ENCODE results near the gene ZNF662.

- PRO-cap = no peak
- RAMPAGE, long total RNA = no peak
Measured at GRCh38 chr3:42630978-42631441, 22.5 kb upstream of the ZBTB47 start.

DNA sequence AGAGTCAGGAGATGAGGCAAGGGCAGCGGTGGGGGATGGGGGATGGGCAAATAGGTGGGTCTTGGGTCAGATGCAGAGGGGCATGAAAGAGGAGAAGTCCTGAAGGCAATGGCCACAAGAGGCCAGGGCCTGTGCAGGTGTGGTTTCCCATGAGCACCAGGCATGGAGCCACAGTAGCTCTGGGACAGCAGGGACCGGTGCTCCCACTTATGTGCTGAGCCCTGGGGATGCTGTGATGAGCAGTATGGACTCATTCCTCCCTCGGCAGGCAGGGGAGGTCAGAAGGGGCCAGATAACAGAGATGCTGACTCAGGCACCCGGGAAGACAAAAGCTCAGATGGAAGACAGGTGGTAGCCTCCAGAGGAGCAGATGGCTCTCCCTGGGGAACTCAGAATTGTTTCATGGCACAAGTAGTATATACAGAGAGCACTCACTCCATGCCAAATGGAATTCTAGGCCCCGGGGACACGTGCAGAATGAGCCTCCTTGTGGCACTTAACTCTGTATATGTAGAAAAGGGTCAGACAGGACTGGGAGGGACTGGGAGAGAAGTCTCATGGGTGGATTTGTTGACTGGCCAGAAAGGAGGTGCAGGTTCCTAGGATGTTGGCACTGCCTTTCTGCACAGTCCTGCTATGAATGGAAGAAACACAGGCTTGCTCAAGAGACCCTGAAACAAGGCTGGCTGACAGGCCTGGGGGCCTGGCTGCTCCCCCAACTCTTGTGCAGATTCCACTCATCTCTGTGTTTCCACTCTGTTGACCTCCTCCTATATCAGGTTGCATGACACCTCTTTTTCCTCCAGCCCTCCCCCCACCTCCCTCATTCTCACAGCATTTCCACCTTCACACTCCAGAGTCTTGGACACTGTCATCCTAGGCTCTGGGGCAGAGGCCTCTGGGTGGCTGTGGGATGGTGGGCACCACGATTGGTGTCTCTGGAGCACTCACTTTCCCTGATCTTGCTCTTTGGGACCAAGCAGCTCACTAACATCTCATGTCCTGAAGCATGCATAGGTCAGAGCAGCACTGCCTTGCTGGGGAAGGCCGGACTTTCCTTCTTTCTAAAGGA is 14.5 kb downstream of the ZBTB47 start:
- PRO-cap = no peak
- RAMPAGE, long total RNA = no peak

DNA sequence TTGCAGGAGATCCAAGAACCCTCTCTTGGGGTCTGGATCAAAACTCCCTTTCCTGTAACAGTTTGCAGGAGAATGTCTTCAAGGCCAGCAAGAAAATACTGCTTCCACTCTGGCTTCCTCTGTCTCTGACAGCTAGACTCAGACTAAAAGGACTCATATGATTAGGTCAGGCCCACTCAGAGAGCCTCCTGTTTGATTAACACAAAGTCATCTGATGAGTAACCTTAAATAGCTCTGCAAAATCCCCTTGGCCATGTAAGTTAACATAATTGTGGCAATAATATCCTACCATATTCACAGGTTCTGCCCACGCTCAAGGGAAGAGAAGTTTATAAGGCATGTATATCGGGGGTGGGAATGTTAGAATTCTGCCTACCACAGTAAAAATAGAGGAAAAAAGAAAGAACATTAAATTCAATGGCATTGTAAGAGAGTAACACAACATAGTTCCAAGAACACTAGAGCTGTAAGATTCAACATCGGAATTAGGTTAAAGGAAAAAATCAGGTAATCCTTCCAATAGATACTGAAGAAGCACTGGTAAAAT is 20.6 kb upstream of the HHATL start:
- PRO-cap = no peak
- RAMPAGE, long total RNA = no peak

DNA sequence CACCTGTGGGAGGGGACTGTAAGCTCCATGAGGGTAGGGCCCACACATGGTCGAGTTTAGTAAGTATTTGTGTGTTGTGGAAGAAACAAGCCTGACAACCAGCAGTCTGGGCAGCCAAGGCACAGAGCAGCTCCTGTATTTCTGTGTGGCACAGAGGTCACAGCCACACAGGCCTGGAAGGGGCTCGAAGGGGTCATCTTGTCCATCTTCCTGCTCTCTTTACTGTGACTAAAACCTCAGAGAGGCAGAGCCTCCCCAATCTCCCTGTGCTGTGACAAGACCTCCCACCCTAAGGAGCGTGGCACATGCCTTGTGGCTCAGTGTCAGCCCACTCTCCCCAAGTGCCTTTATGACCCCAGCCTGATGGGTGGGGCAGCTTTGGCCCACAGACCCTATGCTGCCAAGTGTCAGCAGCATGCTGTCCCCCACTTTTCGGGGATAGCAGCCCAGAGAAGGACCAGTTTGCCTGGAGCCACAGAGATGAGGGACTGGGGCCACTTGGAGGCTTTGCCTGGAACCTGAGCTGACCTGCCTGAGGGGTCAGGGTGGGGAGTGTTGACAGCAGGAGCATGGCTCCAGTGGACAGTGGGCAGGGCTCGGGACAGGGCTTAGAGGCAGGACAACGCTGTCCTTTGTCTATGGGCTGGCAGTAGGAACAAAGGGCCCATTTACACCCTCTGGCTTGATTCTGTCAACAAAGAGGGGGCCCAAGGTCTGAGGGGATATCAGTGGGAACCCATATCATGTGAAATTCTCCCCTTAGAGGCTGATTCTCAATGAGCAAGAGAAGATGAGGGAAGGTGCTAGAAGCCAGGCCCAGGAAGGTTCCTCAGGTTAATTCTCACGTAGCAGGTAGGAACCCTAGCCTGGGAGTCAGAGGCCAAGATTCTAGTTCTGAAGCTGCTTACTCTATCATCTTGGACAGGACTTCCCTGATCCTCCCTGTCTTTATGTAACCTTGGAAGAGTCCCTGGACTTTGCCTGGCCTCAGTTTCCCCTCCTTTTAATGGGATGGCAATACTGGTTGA is 29.5 kb upstream of the HHATL start:
- PRO-cap = no peak
- RAMPAGE, long total RNA = no peak

- PRO-cap = no peak
- RAMPAGE, long total RNA = no peak
Measured at GRCh38 chr3:42778439-42779054, 5.5 kb upstream of the CCDC13 start.

DNA sequence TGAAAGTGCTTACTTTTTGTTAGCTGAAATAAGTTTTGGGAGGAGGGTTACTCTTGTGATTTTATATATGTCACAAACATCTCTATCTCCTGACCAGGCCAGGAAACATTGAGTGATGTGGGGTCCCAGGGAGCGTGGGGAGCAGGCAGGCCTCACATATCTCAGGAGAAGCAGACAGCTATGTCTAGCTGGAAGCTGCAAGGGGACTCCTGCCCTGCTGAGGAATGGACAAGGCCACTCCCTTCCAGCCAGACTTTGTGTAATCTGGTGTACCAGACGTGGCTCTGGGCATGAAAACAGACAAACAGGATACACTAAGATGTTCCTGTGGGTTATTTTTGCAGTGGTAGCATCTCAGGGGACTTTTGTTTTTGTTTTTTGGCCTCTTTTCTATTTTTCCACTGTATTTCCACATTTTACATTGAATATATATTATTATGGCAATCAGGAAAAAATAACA is 23.2 kb downstream of the CYP8B1 start:
- PRO-cap = no peak
- RAMPAGE, long total RNA = no peak

DNA sequence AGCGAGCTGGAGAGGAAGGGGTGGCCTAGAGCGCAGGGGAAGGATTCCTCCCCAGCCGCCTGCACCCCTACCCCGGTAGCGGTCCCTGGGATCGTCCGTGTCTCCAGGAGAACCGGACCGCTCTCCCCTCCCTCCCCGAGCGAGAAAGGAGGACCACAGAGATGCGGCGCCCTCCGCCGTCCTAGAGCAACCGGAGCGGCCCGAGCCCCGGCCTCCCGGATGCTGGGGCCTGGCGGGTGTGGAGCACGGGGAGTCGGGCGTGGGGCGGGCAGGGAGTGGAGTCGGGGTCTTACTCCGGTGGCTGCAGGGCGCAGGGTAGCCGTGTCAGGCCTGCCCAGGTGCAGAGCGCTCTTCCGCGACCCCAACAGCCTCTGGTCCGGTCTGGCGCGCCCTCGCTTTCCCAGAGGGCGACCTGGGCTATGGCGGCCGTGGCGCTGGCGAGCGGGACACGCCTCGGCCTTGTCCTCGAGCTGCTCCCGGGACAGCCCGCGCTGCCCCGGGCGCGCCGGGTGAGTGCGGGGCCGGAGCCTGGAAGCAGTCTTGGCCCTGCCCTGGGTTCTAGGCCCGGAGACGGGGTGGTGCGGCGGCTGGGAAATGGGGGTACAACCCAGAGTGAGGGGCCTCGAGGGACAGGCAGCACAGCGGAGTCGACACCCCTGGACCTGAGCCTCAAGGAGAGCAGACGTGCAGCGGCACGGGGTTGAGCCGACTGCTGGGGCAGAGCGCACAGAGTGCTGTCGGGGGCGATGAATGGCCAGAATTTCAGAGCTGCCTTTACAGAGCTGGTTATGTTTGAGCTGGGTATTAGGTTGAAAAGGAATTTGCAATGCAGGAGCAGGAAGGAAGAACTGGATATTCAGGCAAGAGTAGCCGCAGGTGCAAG is at the start of gene ZNF662:
Gene ZNF662 (plus strand): TSS at position 210 of the 883 bp plus-strand sequence.
- PRO-cap = no peak
- RAMPAGE, long total RNA = no peak

GRCh38 chr3:43179579-43180457 is 73.9 kb upstream of the POMGNT2 start:
- PRO-cap = no peak
- RAMPAGE, long total RNA = no peak

GRCh38 chr3:43217561-43217941 is 68.8 kb upstream of the SNRK start:
- PRO-cap = no peak
- RAMPAGE, long total RNA = no peak

DNA sequence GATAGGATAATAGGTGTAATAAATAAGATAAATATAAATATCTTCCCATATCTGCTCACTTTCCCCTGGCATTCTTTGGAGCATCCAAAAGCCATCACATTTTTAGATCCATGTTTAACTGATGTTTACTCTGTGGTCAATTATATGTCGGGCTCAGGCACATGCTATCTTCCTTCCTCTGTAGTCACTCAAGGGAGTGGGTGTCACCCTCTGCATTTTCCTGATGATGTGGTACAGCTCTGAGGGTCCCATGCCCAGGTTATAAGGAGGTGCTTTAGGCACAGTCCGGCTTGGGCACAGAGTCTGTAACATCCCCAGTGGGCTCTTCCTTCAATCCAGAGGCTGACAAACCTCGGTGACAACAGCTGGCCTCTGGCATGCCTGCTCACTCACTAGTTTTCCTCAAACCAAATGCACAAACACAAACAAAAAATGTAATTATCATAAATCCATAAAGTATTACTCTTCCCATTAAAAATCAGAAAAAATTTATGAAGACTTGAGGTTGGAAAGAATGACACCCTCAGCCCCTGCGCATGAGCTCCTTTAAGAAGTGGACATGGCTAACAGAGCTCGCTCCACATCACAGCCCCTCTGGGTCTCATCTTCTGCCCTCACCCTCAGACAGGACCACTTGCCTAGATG is 115.5 kb downstream of the SNRK start:
- PRO-cap = no peak
- RAMPAGE, long total RNA = no peak

DNA sequence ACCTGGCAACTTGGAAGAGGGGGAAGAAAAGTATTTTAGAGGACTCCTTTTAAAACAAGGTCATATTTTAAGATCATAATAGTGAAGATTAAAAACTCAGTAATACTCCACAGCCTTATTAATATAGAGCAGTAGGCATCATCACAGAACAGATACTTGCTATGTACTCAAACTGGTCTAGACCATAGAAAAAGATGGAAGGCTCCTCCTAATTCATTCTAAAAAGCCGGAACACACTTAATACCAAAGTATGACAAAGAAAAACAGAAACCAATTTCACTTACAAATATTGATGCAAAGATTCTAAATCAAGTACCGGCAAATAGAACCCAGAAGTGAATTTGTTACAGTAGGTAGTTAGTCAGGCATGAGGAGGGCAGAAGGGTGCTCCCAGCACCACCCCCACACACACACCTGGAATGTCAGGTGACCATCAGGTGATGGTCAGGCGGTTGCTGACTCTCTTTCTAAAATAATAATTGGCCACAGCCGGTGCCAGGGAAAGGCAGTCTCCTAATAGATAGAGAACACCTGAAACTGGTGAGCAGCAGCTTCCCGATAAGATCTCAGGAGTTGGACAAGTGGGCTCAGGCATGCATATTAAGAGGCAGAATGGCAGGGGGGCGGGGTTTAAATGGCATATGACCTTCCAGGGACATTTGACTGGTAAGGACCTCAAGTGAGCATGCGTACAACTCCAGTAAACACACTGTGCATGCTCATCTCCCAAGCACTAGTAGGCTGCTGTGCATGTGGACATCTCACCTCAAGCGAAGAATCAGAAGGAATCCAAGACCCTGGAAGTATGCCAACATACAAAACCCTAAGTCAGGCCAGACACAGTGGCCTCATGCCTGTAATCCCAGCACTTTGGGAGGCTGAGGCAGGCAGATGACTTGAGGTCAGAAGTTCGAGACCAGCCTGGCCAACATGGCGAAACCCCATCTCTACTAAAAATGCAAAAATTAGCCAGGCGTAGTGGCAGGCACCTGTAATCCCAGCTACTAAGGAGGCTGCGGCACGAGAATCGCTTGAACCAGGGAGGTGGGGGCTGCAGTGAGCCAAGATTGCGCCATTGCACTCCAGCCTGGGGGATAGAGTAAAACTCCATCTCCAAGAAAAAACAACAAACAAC is 131.0 kb downstream of the ANO10 start:
- PRO-cap = no peak
- RAMPAGE, long total RNA = no peak

DNA sequence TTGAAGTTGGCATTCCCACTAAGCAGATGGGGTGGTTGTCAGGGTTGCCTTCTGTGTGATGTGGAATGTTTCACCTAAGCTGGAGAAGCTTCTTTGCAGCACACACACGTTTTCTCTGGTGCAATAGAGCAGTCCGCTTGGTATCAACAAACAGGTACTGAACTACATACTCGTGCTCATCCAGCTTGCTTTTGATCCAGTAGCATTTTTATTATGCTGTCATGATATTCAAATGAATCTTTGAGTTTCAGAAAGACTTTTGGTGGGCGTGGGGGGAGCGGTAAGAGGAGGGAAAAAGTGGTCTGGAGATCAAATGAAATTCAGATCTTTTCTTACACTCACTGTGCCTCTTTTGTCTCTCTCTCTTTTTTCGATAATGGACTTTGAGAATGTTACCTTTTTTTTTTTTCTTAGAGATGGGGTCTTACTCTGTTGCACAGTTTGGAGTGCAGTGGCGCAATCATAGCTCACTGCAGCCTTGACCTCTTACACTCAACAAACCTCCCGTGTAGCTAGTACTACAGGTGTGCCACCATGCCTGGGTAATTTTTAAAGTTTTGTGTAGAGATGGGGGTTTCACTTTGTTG is 15.4 kb downstream of the ABHD5 start:
- PRO-cap = no peak
- RAMPAGE, long total RNA = no peak

DNA sequence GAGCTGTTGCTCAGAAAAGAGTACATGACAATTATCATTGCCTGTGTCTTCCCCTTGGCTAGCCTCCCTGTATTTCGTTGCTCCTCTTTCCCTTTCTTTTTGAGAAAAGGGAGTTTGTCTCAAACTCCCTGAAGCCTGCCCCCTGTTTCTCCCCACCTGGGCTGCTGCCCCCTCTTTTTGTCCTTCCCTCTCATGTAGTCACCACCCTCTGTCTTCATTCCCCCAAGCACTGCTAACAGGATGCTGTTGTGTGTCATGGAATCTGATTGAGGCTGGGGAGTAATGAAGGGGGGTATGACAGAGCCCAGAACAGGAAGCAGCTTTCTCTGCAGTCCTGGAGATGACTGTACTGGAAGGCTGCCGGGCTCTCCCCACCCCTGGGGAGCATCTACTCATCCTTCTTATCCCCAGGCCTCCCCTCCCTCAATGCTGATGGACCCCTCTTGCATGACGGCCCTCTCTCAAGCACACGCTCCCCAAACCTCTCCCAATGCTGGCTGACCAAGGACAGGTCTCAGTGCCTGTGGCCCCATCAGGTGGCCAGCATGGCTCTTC is 181.6 kb downstream of the ABHD5 start:
- PRO-cap = no peak
- RAMPAGE, long total RNA = no peak

- PRO-cap = no peak
- RAMPAGE, long total RNA = no peak
Measured at GRCh38 chr3:43994773-43995516, 246.7 kb upstream of the TOPAZ1 start.

DNA sequence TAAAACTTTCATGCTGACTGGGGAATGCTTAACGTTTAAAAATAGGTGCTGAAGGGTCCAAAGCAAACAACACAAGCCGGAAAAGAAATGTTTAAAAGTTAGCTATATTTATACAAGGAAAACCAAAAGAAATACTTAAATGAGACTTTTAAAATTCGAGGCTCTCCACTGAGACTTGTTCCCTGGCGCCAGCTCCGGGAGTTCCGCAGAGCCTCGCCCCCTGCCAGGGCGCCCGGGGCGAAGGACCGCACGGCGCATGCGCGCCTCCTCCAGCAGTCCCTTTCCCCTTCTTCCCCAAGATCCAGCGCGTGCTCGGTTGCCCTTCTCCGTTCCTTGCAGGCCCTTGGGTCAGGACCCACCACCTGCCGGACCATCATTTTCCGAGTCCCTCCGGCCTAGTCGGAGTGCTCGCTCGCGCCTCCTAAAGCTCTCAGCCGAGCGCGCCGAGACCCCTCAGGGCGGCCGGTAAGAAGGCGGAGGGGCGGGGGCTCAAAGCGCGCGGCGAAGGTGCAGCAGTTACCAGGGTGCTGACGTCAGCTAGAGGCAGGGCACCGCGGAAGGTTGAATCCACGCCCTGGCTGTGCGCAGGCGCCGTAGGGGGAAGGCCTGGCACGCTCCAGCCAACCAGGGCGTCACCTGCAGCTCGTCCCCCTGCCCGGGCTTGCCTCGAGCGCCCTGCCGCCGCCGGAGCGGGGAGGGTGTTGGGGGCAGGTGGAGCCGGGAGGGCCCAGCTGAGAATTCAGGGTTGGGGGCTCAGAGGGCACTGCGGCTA is 525 bp upstream of the TCAIM start:
- PRO-cap = no peak
- RAMPAGE, long total RNA = start-site peak on the plus strand centred at position 301 of the sequence, 52 bp wide, 26 and 92 reads in 2 replicates

DNA sequence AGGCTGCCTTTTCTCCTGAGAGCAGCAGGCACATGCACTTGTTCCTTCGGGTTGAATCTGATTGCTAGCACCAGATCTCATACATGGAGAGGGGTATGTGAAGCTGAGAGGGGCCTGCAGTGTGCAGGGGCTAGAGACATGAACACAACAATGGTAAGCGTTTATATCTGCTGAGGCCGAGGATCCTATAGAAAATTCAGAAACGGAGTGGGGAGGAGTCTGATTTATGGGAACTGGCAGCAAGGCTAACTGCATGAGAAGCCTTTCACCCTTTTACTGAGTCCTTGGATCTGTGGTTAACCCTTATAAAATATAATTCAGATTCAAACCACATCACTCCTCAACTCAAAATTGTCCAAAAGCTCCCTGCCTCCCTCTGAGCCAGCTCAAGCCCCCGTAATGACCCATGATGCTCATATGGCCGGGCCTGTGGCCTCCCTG is 32.4 kb downstream of the ZNF445 start:
- PRO-cap = no peak
- RAMPAGE, long total RNA = no peak

DNA sequence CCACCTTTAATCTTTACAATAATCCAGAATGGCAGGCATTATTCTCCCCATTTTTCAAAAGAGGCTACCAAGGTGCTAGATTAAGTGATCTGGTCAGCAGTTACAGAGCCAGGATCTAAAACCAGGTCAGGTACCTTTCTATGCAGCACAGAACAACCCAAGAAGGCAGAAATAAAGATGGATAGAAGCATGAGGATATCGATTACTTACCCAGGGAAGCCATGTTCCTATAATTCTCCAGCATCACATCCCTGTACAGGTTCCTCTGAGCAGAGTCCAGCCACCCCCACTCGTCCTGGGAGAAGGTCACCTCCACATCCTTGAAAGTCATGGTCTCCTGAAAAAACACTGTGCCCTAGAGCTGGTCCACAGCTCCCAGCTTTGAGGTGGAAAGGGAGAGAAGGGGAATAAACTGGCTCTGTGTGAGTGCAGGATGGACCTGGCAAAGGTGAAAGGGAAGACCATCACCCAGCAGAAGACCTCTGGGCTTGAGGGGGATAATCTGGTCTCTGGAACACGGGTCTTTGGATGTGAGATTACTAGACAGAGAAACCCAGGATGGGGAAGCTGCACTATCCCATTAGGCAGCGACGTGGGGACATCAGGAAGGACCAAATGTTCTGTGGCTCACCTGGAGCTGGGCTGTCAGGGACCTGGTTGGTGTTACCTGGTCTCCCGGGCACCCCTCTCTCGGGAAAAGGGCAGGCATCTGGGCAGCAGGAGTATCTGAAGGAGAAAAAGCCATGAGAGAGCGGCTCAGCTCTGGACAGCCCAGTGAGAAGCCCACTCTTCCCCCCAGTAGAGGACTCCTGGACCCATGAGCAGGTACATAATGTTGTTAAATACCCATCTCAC is 27.0 kb downstream of the ZNF445 start:
- PRO-cap = no peak
- RAMPAGE, long total RNA = no peak

DNA sequence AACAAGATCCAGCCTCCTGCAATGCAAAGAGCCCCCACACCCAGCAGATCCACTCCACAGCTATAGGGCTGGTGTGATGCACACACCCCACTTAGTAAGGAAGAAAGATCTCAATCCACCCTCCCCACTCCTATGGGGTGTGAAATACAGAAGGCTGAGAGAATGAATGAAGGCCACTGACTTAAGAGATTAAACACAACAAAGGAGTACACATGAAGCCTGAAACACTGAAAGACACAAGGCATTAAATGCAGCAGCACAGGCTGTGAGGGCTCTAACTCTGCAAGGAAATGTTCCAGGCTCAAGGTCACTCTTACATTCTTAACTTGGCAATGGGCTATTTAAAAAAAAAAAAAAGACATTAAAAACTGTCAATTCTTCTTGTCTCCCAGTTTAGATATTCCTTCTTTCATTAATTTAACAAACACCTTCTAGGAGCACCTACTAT is 32.2 kb upstream of the ZNF445 start:
- PRO-cap = no peak
- RAMPAGE, long total RNA = no peak

DNA sequence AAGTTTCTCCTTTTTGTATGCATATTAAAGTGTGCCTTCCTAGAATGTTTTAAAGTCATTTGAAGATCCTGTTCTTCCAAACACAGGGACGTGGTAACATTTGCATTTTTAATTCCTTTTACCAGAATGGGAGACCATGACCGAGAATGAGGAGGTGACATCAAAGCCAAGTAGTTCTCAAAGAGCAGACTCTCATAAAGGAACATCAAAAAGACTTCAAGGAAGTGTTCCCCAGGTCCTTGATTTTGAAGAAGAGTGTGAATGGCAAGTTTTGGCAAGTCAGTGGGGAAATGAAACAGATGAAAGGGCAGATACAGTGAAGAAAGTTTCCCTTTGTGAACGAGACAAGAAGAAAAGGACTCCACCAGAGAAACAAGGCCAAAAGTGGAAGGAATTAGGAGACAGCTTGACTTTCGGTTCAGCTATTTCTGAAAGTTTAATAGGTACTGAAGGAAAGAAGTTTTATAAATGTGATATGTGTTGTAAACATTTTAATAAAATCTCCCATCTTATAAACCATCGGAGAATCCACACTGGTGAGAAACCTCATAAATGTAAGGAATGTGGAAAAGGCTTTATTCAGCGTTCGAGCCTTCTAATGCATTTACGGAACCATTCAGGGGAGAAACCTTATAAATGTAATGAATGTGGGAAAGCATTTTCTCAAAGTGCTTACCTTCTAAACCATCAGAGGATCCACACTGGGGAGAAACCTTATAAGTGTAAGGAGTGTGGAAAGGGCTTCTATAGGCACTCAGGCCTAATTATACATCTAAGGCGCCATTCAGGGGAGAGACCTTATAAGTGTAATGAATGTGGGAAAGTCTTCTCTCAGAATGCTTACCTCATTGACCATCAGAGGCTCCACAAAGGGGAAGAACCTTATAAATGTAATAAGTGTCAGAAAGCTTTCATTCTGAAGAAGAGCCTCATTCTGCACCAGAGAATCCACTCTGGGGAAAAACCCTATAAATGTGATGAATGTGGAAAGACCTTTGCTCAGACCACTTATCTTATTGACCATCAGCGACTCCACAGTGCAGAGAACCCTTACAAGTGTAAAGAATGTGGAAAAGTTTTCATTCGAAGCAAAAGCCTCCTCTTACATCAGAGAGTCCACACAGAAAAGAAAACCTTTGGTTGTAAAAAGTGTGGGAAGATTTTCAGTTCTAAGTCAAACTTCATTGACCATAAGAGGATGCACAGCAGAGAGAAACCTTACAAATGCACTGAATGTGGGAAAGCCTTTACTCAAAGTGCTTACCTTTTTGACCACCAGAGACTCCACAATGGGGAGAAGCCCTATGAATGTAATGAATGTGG is 6.3 kb upstream of the ZNF35 start:
- PRO-cap = no peak
- RAMPAGE, long total RNA = no peak

- PRO-cap = no peak
- RAMPAGE, long total RNA = no peak
Measured at GRCh38 chr3:44926051-44926717, 49.8 kb downstream of the ZDHHC3 start.

Measured in spinal cord (tissue), 3 donors.